Occipital lobe (tissue), 2 donors: ENCODE data around the genes PARN, PLA2G10 and NPIPA1.

GRCh38 chr16:14028092-14028714 lies 42.9 kb upstream of the MRTFB start:
- RAMPAGE, long total RNA = no peak

GRCh38 chr16:14073262-14073743 lies 2.2 kb downstream of the MRTFB start:
- RAMPAGE, long total RNA = no peak

DNA sequence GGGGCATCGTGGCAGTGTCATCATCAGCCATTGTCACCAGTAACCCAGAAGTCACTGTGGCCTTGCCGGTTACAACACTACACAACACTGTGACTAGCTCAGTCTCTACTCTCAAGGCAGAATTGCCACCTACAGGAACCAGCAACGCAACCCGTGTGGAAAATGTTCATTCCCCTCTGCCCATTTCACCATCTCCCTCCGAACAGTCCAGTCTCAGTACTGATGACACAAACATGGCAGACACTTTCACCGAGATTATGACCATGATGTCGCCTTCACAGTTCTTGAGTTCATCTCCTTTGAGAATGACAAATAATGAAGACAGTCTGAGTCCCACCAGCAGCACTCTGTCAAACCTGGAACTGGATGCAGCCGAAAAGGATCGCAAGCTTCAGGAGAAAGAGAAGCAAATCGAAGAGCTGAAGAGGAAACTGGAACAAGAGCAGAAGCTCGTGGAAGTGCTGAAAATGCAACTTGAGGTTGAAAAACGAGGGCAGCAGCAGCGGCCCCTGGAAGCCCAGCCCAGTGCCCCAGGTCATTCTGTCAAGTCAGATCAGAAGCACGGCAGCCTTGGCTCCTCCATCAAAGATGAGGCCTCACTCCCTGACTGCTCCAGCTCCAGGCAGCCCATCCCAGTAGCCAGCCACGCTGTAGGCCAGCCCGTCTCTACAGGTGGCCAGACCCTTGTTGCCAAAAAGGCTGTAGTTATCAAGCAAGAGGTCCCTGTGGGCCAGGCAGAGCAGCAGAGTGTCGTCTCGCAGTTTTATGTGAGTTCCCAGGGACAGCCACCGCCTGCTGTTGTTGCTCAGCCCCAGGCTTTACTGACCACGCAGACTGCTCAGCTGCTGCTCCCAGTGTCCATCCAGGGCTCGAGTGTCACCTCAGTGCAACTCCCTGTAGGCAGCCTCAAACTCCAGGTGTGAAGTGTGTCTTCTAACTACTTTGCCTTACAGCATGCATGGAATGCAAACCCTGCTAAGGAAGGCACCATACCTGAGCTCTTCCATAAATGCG lies 175.8 kb downstream of the MRTFB start:
- RAMPAGE, long total RNA = no peak

- RAMPAGE, long total RNA = no peak
Observed at GRCh38 chr16:14310368-14311117, 239.4 kb downstream of the MRTFB start.

DNA sequence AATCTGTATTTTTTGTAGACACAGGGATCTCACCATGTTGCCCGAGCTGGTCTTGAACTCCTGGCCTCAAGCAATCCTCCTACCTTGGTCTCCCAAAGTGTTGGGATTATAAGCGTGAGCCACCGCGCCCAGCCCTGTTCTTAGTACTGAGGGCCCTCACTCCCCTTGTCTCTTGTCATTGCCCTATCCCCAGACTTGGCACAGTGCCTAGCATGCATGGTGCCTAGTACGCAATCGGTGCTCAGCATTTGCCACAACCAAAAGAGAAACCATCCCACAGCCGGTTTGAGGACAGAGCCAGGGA lies 274.2 kb downstream of the MRTFB start:
- RAMPAGE, long total RNA = no peak

- RAMPAGE, long total RNA = no peak
Observed at GRCh38 chr16:14505809-14506325, 124.2 kb downstream of the PARN start.

GRCh38 chr16:14527693-14528255 lies 102.3 kb downstream of the PARN start:
- RAMPAGE, long total RNA = no peak

DNA sequence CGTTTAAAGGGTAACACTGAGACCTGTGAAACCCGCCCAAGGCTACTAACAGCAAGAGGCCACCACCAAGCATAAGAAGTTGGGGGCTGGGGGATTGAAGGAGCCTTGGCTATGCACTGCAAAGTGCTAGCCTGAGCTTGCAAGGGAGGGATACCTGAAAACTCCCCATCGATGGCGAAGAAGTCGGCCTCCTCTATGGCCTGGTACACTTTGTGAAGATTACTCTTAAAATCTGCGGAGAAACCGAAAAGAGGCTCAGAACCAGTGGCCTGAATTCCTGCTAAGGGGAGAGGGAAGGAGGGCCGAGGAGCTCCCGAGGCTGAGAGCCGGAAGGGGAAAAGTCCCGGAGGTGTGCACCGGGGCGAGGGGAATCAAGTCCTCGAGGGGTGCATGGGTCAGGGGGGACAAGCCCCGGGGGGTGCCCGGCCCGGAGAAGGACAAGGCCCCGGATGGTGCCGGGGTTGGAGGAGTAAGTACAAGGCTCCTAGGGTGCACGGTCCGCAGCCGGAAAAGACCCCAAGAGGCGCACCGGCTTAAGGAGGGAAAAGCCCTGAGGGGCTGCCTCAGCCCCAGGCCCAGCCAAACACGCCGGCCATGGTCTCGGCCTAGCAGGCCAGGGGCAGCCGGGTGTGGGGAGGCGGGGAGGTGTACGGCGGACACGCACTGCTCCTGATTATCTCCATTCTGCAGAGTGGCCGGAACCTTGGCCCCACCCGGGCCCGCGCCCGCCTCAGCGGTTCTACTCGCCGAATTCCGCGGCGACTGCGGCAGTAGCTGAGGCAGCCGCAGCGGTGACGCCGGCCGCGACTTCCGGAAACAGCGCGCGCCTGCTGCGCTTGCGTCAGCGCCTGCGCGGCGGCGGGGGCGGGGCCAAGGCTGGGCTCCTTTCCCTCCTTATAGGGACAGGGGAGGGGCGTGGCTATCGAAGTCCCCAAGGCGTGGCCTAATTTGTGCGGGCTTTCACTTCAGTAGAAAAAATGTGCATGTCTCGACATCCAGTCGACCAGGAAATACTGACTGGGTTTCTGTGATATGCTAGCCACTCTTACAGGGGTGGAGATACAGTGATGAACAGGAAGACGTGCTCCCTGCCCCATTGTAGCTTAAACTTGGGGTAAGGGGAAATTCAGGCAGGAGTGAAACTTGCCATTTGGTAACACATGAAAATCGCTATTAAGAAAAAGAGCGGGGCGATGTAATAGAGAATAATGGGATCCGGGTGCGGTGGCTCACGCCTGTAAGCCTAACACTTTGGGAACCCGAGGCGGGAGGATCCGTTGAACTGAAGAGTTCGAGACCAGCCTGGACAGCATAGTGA lies at the start of gene PARN:
TSS of gene PARN (minus strand) at position 818 of the 1,318 bp plus-strand sequence.
- RAMPAGE, long total RNA = no peak

DNA sequence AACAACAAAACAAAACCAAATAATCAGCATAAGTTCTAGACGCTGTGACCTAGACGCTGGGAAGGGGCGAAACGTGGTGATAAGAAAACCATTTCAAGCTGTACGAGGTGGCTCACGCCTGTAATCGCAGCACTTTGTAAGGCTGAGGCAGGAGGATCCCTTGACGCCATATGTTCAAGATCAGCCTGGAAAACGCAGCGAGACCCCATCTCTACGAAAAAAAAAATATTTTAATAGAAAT lies 559 bp upstream of the BFAR start:
- RAMPAGE, long total RNA = no peak

- RAMPAGE, long total RNA = no peak
Observed at GRCh38 chr16:14667444-14668390, 26.4 kb downstream of the PLA2G10 start.

DNA sequence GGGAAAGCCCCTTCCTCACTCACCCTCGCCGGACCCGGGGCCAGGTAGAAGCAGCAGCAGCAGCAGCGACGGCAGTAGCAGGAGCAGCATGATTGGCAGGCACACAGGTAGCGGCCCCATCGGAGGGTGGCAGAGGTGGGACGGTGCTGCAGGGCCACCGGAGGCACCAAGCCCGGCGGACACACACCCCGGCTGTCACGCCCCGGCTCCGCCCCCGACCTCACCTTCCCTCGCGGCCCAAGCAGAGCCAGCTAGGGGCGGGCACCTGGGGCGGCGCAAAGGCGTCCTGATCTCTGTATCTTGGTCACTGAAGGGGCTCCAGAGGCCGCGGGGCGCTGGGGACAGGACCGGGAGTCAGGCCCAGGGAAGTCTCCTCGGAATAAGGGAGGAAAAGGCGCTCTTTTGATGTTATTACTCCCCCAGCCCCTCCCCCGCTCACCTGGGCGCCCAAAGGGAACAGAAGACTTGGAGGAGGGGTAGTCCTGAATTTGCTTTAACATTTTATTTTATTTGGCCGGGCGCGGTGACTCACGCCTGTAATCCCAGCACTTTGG lies at the start of gene PLA2G10:
TSS of gene PLA2G10 (minus strand) at position 199 of the 554 bp plus-strand sequence.
- RAMPAGE, long total RNA = no peak

- RAMPAGE, long total RNA = no peak
Observed at GRCh38 chr16:14911842-14912425, 25.3 kb upstream of the NPIPA1 start.

DNA sequence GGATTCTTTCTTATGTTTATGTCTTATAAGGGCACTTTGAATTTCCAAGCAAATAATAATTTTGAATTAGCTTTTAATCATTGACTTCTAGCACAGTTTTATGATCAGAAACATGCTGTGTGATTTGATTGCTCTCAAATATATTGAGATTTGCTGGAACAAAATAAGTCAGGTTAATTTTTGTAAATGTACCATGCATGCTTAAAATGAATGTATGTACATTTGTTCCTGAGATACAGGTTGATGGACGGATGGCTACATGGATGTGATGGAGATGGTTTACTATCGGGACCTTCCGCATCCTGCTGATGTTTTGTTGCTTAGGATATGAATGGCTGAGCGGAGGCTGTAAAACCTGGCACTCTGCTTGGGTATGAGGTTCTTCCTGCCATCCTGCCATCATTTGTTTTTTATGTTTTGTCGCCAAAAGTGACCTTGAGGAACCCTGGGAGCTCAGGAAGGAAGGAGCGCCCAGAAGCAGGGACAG lies at the start of gene NPIPA1:
TSS of gene NPIPA1 (plus strand) at position 309 of the 487 bp plus-strand sequence.
- RAMPAGE, long total RNA = no peak

- RAMPAGE, long total RNA = no peak
Observed at GRCh38 chr16:15033081-15033855, 22.6 kb downstream of the NTAN1 start.

DNA sequence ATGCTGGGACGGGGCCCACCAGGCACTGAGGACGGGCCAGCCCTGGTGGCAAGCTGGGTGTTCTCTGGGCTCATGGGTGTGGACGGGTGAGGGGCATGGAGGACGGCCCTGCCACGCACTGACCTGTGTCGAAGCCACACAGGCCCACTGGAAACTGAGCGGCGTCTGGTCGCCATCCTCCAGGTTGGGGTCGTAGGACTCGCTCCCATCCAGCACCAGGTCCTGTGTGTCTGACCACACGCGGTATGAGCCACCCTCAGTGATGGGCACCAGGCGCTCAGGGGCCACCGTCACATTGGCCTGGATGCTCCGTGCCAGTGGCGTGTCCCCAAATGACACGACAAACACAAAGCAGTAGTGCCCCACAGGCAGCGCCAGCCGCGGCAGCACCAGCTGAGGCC lies 41.5 kb upstream of the RRN3 start:
- RAMPAGE, long total RNA = no peak

DNA sequence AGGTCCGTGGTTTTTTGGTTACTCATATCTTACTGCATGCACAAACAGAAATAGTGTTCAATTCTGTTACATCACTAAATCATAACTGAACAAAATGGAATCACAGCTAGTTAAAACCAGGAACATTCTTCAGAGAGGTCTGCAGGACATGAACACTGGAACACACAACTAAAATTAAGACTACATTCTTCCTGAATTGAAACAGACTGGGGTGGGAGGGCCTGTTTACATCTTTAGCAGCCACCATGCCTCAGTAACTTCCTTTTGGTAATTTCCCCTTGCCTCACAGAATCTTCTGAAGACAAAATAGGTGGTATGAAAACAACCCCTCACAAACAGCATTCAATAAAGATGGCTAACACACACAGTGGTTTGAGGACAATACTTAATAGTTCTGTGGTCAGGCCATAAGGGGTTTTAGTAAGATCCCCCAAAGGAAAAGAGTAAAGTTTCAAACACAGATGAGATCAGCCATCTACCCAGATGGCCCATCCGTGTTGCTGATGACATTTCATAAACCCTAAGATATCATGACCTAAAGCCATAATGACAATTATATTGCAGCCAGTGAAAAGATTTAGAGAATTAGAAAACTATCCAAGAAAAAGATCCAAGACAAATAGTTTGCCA lies 6.5 kb downstream of the MARF1 start:
- RAMPAGE, long total RNA = no peak

DNA sequence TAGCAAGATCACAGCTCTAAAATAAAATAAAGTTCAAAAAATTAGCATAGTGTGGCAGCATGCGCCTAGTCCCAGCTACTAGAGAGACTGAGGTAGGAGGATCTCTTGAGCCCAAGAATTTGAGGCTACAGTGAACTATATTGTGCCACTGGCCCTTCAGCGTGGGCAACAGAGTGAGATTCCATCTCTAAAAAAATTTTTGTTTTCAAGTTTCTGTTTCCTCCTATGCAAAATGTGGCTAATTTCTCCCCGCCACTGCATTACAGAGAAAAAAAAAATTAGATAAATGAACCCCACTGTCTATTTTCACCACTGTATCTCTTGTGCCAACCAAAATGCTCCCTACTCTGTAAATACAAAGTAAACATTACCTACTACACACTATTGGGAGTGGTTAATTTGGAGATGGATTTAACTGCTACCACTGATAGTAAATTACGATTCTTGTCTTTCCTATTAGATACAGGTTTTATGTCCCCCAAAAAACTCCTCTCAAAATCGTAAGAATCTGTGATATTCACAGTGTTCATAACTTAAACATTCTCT lies 2.0 kb downstream of the MARF1 start:
- RAMPAGE, long total RNA = no peak

GRCh38 chr16:15847617-15847872 lies 9.3 kb downstream of the MYH11 start:
- RAMPAGE, long total RNA = no peak

- RAMPAGE, long total RNA = no peak
Observed at GRCh38 chr16:15950056-15950291, 558 bp downstream of the ABCC1 start.

- RAMPAGE, long total RNA = no peak
Observed at GRCh38 chr16:15960984-15961560, 11.7 kb downstream of the ABCC1 start.